HTERT-HM (cell line): ENCODE measurements around a stretch of chr21.

DNA sequence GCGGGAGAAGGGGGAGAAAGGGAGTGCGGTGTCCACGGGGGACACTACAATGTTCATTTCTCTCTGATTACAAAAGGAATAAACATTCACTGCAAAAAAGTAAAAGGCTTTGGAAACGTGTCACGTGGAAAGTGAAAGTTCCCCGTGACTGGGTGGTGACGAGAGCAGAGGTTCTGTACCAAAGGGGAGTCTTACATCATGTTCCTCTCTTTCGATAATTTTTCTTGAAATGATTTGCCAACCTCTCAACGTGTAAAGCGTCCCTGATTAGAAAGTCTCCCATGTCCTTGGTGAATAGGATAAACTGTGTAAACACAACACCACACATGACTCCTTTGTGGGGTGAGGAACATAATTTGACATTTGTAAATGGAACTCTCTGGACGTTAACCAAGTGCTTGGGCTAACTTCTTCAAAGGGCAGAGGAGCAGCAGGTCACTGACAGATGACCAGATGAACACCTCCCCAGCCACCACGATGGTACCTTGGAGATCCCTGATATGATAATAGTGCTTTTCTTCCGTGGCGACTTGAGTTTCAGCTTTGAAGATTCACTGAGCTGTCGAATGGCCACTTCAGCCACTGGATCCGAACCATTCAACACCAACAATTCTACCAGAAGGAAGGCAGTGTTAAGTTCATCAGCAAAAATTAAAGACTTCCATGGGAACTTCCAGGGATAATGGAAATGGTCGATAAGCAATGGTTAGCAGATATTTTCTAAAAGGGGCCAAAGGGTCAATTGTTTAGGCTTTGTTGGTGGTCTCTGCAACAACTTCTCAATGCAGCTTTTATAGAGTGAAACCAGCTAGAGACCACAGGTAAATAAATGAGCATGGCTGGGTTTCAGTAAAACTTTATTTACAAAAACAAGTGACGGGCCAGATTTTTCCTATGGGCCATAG lies 22.2 kb upstream of the PRDM15 start:
- RRBS, result no CpG with 5 or more reads among the region's 18 CpGs

- RRBS, result no CpG with 5 or more reads among the region's 9 CpGs
These were observed 32.9 kb downstream of the C2CD2 start for GRCh38 chr21:41920792-41921528.

GRCh38 chr21:41927749-41928325 lies 26.0 kb downstream of the C2CD2 start:
- RRBS, result no CpG with 5 or more reads among the region's 13 CpGs

GRCh38 chr21:41990902-41991689 lies 19.1 kb downstream of the ZBTB21 start:
- RRBS, result no CpG with 5 or more reads among the region's 21 CpGs

DNA sequence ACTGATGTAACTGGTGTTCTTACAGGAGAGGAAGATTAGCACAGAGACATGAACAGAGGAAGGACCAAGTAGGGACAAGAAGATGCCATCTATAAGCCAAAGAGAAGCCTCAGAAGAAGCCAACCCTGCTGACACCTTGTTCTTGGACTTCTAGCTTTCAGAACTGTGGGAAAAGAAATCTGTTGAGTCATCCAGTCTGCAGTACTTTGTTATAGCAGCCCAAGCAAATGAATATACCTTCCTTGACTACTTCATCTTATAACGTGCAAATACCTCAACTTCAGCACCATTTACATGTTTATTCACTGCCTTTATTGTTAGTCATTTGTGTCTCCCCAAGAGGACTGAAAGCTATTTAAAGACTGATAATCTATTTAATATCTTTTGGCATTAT lies 3.4 kb downstream of the ZBTB21 start:
- RRBS, result no CpG with 5 or more reads among the region's 1 CpG

- RRBS, result 33% methylated on average over 1 of the region's 30 CpGs
These were observed 11.8 kb upstream of the ZBTB21 start for GRCh38 chr21:42021668-42022710.

GRCh38 chr21:42039301-42040403 lies 29.5 kb upstream of the ZBTB21 start:
- RRBS, result no CpG with 5 or more reads among the region's 19 CpGs

- RRBS, result 0% methylated on average over 1 of the region's 18 CpGs
These were observed 9.7 kb upstream of the UMODL1 start for GRCh38 chr21:42061340-42061988.

- RRBS, result no CpG with 5 or more reads among the region's 30 CpGs
These were observed 7.3 kb upstream of the UMODL1 start for GRCh38 chr21:42063508-42064623.

DNA sequence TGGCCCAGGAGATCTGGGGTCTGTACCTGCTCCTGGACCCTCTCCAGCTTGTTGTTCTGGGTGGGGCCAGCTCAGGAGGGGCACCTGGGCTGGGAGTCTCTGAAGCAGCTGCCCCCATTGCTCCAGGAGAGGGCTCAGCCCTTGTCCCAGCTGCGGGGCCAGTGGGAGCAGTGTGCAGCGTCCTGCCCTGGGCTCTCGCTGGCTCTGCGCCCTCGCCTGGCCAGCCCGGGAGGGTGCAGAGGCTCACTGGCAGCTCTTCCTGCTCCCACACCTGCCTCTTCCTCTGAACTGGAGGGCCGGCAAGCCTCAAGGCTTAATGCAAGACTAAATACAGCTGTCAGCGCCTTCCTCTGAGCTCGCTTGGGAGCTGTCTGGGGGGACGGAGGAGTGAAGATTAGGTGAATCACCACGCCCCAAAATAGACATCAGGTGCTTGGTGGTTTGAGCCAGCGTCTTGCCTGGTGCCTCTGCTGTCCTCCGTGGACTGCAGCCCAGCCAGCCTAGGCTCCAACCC lies 36.7 kb downstream of the UMODL1 start:
- RRBS, result 2% methylated on average over 2 of the region's 13 CpGs

GRCh38 chr21:42228521-42229033 lies 9.6 kb downstream of the ABCG1 start:
- RRBS, result no CpG with 5 or more reads among the region's 8 CpGs

- RRBS, result no CpG with 5 or more reads among the region's 11 CpGs
These were observed 16.9 kb downstream of the TFF3 start for GRCh38 chr21:42298090-42298974.

DNA sequence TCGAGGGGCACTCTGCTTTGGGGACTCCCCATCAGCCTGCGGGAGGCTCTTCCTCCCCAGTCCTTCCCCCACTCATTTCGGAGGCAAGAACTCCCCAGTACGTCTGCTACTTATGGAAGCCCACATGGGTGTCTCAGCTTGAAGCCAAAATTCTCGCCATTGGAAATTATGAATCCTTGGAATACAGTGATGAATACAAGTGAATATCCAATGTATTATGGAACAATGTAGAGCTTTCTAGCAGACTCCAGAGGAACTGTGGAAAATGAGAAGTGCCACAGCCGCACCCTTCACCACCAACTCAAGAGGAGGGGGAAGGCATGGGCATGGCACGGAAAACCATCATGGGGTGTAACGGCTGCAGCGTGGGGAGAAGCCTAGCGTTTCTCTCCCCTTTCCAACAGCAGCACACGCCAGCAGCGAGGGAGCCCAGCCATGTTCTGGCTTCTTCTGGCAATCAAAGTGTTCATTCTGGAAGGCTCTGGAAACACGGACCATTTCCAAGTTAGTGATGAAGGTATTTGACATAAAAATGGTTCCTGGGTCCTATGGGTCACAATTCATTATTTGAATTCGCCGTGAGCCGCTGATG lies 6.7 kb downstream of the TFF3 start:
- RRBS, result no CpG with 5 or more reads among the region's 16 CpGs

DNA sequence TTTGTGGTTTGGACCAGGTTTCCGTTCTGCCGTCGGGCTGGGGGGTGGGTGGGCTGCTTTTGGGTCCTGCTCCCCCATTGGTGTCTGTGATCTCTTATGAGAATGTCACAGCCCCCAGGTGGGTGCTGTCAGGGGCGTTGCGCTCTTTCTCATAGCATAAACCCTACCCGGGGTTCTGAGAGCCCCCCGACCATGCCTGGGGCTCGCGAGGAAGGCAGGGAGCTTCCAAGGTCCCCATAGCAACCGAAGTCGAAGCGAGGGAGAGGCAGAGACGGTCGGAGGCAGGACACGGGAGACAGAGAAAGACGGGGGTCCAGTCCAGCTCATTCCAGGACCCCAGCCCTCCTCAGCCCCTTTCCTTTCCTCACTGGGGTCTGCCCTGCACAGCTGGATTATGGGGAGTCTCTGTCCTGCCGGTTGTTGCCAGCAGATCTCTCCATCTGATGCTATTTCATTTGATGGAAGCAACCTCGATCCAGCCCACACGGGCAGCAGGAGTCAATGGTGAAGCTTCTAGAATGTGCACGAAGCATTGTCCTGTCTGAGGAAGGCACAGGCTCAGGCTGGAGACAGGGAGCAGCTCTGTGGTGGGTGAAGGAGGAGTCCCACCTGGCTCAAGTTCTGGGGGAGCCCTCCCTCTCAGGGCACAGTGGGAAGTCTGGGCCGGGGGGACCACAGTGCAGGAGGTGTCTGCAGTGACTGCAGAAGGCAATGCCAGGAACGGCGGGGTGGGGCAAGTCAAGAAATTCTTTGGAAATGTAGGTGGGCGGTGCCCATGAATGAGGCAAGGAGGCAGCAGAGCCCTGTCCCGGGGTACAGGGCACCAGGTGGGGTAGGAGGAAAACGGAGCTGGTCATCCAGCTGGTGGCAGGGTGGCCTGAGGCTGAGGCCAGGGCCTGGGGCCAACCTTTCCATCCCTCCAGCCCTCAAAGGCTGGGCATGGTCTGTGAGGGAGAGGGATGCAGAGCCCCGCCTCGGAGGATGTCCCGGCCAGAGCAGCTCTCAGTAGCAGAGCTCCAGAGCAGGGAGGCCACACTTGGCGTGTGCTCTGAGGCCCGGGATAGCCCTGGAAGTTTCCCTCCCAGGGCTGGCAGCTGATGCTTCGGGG lies 5.0 kb downstream of the TFF3 start:
- RRBS, result 10% methylated on average over 3 of the region's 32 CpGs

- RRBS, result no CpG with 5 or more reads among the region's 10 CpGs
These were observed 934 bp downstream of the UBASH3A start for GRCh38 chr21:42404590-42405081.

DNA sequence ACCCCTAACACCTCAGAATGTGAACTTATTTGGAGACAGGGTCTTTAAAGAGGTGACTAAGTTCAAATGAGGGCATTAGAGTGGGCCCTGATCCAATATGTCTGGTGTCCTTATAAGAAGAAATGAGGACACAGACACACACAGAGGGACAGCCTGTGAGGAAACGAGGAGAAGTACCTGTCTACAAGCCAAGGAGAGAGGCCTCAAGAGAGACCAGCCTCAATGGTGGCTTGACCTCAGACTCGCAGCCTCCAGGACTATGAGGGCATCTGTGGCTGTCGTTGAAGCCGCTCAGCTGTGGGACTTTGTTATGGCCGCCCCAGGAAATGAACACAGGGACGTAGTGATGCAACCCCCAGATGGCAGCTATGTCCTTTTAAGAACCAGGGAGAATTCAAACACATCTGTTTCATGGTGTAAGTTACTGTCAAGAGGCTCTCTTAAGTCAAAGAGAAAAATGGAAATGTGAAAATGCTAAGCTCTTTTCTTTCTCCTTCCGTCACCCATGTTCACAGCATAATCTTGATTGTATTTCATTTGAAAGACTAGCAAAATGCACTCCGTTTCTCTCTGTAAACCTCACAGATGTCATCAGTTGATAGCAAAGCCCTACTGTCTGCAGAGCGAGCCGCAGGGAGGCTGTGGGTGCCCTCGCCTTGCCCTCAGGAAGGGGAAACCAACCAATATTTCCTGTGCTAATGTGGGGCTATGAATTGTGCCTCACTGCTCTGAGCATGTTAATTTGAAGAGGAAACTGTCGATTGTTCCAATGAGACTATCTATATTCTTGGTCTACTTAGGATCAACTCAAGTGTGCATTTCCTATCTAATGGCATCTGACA lies 21.3 kb downstream of the UBASH3A start:
- RRBS, result no CpG with 5 or more reads among the region's 12 CpGs

DNA sequence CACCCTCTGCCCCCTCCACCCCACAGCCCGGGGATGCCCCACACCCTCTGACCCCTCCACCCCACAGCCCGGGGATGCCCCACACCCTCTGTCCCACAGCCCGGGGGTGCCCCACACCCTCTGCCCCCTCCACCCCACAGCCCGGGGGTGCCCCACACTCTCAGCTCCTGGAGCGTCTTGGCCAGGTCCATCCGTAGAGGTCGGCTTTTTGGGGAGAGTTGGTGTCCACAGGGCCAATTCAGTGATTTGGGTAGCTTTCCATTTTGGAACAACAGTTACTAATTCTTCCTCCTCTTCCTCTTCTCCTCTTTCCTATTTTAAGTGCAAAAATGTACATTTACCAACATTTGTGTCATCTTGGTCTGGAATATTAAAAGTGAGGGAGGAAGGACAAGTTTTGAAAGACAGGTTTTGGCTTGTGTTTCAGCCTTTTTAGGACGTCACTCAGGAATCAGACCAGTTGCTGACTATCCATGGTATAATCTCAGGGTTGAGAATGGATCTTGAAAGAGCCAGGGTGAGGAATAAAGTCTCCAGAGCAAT lies 18.8 kb downstream of the RSPH1 start:
- RRBS, result no CpG with 5 or more reads among the region's 8 CpGs

GRCh38 chr21:42527201-42528411 lies 14.0 kb downstream of the SLC37A1 start:
- RRBS, result no CpG with 5 or more reads among the region's 23 CpGs

DNA sequence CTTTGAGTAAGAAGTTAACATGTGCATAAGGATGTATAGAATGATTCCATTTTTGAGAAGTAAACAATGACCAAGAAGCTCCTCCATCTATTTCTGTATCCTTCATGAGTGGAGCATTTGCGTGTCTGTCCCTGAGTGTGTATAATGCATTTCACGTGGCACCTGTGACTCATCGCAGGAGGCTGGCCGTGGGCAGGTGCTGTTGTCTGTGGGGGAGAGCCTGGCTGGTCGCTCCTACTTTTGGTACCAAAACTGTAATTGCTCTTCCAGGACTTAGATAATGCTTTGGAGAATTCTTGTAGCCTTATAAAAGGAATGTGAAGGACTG lies 16.5 kb downstream of the SLC37A1 start:
- RRBS, result no CpG with 5 or more reads among the region's 5 CpGs

- RRBS, result no CpG with 5 or more reads among the region's 30 CpGs
These were observed 20.9 kb downstream of the SLC37A1 start for GRCh38 chr21:42534182-42535366.